ENCODE measurements around a stretch of chr1.

- PRO-cap = no peak
These were observed 63.7 kb downstream of the MAP10 start for GRCh38 chr1:232868894-232869344.

DNA sequence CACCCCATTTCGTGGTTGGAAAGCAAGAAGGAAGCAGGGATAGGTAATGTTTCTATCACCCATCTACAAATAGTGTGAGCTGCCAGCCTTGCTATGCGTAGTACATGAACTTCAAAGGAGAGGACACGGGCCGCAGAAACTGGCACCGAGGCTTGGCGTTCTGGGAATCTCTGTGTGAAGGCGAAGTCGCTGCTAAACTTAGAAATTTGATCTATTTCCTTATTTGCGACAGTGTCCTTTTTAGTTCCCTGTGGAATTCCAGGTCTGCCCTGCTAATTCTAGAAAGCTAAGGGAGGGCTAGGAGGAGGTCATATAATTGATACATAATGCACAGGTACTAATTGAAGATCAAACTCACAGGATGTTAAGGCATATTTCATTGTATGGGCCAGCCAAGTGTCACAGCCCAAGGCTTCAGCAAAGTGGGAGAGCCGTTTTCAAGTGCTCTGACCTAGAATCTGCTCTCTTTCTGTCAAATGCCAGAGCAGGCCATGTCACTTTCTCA lies 49.5 kb upstream of the NTPCR start:
- PRO-cap = no peak

DNA sequence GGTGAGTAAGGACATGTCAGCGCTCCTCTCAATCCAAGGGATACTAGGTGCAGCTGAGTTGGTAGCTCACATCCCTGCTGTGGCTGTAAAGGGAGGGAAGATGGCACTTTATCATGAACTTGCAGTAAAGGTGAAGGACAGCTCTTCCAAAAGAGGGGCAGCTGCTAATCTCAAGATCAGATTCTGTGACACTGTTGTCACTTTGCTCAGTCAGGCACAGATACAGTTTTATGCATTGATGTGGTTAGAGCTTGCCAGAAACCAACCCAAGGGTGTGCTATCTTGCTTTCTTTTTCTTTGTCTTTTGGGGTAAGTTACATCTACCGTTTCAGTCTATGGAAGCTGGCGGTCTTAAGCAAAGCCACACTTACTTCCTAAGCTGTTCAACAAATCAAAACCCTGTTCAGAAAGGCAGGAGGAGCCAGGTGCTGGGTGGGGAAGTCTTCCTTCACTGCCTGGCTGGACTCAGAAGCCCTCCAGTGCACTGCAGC lies 26.5 kb upstream of the NTPCR start:
- PRO-cap = no peak

DNA sequence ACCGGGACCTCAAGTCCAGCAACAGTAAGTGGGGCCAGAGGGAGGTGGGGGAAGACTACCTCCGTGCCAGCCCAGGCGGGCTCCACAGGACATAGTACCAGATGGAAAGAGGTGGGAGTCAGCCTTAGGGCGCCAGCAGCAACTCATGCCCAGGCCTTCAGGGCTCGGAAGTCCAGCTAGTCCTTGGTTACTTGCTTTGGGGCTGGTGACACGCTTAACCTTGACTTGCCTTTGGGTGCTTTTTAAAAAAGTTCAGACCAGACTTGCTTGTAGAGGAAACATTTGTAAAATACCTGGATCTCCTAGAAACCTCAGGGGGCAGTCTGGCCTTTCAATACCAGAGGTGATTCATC lies 1.3 kb downstream of the MAP3K21 start:
- PRO-cap = no peak

DNA sequence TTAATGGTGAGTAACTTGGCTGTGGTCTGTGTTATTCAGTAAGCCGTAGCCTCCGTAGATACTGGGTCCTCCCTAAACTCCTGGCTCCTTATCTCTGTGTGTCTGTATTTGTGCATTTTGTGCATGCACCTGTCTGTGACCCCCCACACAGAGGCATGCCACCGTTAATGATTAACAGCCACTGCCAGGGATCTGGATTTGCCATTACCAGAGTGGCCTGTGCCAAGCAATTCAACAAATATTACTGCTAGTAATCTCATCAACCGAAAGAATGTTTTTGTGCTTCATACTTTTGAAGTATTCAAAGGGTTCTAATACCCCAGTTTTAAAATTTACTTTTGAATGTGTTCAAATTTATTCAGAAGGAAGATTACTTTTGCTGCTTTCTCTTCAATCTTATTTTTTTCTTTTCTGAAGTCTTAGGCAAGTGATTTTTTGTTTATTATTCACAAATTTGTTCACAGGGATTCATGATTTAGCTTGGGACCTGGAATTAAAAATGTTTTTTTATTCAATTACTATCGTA lies 32.1 kb downstream of the MAP3K21 start:
- PRO-cap = no peak

- PRO-cap = no peak
These were observed 55.0 kb downstream of the KCNK1 start for GRCh38 chr1:233668776-233669382.

DNA sequence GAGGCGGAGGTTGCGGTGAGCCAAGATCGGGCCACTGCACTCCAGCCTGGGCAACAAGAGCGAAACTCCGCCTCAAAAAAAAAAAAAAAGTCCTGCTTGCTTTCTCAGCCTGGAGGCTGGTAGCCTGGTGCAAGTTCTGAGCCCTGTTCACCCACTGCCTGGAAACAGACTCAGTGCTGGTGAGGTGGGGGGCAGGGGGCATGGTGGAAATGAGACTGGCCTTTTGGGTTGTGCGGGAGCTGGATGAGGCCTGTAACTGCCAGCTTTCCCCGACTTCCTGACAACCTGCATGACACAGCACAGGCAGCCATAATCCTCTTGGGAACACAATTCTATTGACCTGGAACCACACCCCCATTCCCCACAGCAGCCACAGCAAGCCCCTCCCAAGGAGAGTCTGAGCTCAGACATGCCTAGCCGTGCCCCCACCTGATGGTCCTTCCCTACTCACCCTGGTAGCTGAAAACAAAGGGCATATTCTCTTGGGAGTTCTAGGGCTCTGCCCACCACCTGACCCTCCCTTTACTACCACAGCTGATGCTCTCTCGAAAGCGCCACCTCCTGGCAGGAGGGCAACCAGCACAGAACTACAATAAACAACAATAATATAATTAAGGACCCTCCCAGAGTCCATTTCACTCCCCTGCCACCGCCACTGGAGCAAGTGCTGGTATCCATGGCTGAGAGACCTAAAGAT lies 184.9 kb upstream of the COA6 start:
- PRO-cap = unidirectional peak, minus-strand start at position 282 of the sequence

GRCh38 chr1:234213732-234214654 lies 159.3 kb upstream of the COA6 start:
- PRO-cap = bidirectional peak, plus-strand start at chr1:234214176, minus-strand start at chr1:234214124; unidirectional peak, plus-strand start at chr1:234214176; unidirectional peak, plus-strand start at chr1:234214207; unidirectional peak, plus-strand start at chr1:234214266

- PRO-cap = no peak
These were observed 25.7 kb downstream of the COA6 start for GRCh38 chr1:234398856-234399423.

GRCh38 chr1:234474592-234475459 lies 4.2 kb downstream of the TARBP1 start:
- PRO-cap = no peak

GRCh38 chr1:234477976-234479027 lies 677 bp downstream of the TARBP1 start:
- PRO-cap = bidirectional peak, plus-strand start at chr1:234478317, minus-strand start at chr1:234478238; bidirectional peak, plus-strand start at chr1:234478975, minus-strand start at chr1:234478942

DNA sequence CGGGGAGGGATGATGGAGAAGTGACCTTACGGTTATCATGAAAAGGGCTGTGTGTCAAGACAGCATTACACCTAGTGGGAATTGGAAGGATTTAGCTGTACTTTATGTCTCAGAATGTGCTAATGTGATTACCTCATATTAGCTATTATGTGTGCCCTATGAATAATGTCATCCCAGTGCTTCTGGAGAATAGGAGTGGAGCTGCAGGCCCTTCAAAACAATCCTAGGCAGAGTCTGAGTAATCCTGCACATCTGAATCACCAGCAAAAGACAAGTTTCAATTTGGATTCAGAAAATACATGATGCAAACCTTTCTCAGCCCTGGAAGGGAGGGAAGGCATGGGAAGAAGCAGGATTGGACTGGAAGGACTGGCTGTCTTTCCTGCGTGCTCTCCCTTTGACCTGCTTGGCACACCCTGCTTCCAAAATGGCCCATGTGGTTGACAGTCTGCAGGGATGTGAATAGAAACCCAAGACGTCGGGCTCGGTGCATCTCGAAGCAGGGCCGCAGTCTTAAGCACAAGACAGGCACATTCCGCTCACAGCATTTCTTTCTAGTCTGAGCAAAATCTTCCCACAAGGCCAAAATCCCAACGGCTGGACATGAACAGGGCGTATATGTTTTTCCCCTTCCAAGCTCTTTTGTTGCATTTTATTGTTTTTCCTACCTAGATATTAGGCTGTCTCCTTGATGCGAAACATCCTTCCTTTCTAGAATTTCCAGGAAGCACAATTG lies 54.2 kb upstream of the TARBP1 start:
- PRO-cap = no peak

- PRO-cap = no peak
These were observed 63.5 kb upstream of the TARBP1 start for GRCh38 chr1:234542446-234542980.

- PRO-cap = no peak
These were observed 27.4 kb downstream of the IRF2BP2 start for GRCh38 chr1:234582643-234583001.

DNA sequence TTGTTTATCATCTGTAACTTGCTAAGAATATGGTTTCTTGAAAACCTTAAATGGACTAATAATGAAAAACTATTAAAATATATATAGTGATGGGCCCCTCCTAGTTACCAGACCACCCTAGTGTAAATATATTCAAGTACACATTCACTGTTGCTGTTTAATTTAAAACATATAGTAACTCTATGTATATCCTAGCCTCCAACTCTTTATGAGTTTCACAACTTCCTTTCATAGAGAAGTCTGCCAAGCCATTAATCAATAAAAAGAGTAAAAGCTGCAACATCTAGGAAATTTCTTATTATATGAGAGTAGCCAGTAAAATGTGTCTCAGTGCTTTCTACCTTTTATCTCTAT lies 6.6 kb downstream of the IRF2BP2 start:
- PRO-cap = no peak

DNA sequence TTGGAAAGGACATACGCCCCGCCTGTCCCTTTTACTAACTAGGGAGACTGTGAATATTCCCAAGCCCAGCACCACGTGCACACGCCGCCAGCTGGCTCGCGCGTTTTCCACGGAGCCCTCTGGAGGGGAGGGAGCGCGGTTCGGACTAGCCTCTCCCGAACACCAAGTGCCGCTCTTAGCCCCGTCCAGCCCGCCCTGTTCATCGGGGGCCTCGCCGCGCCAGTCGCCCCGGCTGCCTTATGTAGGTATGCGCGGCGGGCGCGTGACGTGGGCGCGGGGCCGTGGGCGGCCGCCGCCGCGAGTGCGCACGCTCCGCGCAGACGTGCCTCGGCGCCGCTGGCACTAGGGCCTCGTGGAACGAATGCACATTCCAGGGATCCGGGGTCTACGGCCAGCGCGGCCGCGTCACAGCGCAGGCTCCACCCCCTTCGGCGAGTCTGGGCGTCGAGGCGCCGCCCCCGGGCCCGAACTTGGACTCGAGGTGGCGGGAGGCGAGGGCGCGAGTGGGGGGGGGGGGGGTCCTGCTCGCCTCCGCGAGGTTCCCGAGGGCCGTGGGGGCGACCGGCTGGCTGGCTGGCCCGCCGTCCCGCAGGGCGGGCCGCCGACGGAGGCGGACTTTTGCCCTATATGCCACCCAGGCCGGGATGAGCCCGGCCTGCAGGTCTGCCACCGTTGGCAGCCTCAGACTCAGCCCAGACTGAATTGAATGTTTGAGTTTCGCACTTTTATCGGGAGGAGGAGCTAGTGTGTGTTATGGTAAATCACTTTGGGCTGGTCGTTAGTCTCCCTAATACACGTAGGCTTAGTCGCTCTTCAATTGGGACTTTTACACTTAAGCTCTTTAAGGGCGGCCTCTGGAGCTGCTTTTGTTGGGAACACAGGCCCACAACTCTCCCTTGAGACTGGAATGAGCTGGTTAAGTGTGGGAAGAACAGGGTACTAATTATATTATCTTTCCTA lies 968 bp upstream of the IRF2BP2 start:
- PRO-cap = bidirectional peak, plus-strand start at position 122 of the sequence, minus-strand start at position 189 of the sequence; bidirectional peak, plus-strand start at position 473 of the sequence, minus-strand start at position 359 of the sequence; bidirectional peak, plus-strand start at position 859 of the sequence, minus-strand start at position 699 of the sequence; bidirectional peak, plus-strand start outside the sequence, minus-strand start at position 893 of the sequence

DNA sequence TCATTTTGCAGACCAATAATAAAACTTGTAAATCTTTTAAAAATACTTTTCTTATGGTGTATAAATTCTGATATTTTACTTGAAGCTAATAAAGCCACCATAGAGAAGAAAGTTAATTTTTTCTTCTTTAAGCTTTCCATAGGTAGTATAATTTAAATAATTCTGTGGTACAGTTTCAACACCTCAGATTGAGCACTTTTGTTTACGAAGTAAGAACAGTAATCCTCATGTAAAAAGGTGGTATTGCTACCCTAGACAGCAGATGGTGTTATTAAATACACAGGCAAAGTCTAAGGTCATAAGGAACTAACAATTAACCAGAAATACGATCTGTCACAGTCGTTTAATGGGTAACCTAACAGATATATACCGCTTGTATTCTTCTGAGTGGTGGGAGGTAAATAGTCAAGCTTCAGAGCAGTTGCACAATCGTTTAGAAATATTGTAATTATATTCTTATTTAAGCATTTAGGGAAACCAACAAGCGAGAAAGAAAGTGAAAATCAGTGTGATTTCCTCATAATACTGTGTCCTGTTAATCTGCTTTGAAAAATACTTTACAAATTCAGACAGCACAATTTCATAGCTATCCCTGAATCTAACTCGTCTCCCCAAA lies 9.8 kb upstream of the IRF2BP2 start:
- PRO-cap = bidirectional peak, plus-strand start at position 393 of the sequence, minus-strand start at position 273 of the sequence

DNA sequence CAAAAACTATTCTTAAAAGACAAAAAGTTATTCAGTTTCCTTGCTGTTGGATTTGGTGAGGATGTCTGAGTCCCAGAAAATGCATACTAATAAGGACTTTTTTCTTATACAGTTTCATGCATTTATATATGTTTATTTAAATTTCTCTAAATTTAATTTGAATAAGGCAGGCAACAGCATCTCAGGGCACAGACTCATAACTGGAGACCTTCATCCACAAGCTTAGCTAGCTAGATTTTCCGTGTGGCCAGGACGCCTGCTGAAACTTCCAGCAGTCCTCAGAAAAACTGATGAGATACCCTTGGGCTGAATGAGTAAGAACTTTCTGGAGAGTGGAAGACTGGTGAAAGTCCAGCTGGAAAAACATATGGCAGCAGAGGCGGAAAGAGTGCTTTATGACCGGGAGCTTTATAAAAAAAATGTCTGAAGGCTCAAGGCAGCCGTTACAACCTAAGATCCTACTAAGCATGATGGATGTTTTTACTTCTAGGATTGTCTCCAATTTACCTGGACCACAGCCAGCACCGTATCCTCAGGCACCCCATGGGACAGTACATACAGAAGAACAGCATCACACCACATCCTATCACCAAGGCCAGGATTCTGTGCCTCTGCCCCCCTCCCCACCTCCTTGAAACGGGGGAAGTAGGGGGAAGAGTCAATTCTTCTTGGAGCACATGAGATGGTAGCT lies 11.6 kb upstream of the IRF2BP2 start:
- PRO-cap = no peak

DNA sequence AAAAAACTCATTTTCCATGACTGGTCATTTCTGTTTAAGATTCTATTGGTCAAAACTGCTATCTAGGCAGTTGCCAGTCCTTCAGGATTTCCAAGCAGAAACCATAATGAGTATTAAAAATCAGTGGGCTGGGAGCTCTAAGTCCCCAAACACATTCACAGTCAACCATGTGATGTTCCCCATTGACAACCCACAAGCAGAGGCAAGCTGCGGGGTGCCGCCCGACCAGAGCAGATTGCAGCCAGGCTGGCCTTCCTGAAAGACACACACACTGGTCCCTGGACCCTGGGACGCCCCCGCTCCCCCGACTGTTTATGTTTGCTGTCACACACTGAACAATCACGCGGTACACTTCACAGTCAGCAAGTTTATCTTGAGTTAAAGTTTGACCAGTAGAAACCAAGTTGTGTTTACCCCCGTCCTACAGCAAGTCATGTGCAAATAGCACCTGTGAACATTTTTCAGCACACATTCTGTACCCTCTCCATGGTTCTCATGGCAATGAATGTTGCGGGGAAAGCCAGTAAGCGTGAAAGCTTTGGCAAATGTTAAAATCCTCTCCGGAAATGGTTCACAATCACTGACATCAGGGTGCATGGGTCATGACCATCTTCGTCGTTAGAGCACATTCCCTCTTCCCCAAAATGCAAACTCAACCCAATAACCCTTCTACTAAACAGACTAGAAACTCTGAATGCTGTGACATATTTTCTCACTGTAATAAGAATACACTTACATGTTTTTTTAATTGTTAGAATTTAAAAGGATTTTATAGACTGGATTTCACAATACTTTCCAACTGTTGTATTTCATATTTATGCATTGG lies 33.2 kb upstream of the IRF2BP2 start:
- PRO-cap = bidirectional peak, plus-strand start at position 501 of the sequence, minus-strand start at position 237 of the sequence

DNA sequence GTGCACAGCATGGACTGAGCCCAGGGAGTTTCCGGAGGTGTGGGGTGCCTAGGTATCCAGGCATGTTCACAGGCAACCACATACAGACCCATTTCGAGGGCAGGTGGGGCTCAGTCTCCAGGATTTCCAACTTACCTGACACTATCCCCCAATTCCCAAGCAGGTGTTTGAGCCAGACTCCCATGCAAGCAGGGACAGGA lies 65.0 kb upstream of the IRF2BP2 start:
- PRO-cap = no peak

Measured in Metastatic Pancreatic Carcinoma in the Ovary (tissue), 1 donor.